Mesothelial cell of epicardium (in vitro differentiated cells): ENCODE data around the gene ANO1.

GRCh38 chr11:70077694-70078715 is at the start of gene ANO1:
Gene ANO1, plus strand, starts transcription at chr11:70078317.
- PRO-cap = no peak

- PRO-cap = no peak
Observed at GRCh38 chr11:70155280-70155864, 47.7 kb upstream of the FADD start.

DNA sequence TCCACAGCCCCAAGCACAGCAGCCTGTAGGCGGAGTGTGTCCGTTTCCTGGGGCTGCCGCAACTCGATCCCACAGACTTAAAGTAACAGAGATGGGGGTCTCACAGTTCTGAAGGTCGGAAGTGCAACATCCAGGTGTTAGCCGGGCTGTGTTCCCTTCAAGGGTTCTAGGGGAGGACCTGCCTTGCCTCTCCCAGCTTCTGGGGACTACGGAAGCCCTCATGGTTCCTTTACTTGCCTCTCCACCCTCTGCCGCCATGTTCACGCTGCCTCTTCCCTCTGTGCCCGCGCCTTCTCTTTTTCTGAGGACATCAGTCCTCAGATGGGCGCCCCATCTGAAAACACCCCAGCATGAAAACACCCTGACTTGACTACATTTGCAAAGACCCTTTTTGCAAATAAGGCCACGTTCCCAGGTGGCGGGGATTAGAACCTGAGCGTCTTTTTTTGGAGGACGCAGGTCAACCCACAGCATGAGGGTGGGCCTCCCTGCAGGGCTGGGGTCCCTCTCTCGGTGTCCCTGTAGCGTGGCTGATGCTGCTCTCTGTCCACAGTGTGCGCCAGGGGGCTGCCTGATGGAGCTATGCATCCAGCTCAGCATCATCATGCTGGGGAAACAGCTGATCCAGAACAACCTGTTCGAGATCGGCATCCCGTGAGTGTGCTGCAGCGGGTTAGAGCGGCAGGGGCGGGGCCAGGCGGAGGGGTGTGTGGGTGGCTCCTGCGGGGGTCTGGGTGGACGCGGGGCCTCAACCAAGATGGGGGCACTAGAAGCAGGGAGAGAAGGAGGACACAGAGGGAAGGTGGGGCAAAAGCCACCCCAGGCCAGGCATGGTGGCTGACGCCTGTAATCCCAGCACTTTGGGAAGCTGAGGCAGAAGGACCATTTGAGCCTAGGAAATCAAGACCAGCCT is 37.9 kb upstream of the FADD start:
- PRO-cap = no peak

DNA sequence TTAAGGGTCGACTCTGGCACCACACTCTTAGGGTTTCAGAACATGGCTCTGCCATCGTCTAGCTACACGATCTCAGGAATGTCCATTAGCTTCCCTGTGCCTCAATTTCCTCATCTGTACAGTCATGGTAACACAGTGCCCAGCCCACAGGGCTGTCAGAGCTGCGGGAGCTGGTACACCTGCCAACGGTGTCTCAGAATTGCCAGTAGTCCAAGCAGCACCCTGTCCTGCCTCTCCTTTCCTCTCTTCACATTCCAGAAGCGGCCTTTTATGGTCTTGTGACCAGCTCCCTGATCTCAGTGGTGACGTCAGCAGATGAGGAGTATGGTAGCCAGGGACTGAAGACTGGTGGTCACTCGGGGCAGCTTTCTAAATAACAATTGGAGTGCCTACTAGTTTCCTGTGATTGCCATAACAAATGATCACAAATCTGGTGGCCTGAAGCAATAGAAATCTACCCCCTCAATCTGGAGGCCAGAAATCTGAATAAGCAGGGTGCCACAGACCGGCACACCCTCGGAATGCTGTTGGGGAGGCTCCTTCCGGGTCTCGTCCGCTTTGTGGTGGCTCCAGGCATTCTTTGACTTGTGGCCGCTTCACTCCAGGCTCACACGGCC is 2.0 kb downstream of the FADD start:
- PRO-cap = no peak

- PRO-cap = no peak
Observed at GRCh38 chr11:70230863-70231525, 27.9 kb downstream of the FADD start.

DNA sequence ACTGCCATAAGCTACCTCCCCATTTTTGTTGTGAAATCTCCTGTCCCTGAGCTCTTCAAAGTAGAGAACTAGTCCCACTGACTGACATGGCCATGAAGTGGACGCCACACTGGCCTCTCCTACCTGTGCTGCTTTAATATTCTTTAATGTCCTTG is 56.4 kb downstream of the PPFIA1 start:
- PRO-cap = no peak

- PRO-cap = no peak
Observed at GRCh38 chr11:70456226-70456803, 58.0 kb downstream of the CTTN start.

DNA sequence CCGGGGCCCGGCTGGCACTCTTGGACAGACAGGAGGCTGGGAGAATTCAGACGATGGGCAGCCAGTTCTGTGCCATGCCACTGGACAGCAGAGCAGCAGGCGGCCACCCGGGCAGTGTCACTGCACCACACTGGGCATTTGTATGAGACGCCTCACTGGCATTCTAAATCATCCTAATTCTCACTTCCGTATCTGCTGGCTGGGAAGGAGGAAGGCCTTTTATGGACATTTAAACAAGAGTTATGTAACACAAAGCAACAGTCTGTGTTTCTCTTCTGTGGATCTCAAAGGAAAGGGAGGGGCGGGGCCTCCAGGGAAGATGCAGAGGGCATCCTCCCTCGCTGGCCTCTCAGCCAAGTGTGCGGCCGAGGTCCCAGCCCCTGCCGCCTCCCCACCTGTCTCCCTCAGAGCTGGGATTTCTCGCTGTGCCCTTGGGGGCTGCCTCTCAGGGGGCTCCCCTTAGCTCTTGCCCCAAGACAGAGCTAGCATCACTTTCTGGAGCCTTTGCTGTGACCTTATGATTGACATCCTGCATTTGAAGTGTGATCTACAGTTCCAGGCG is 350.2 kb downstream of the SHANK2 start:
- PRO-cap = no peak

GRCh38 chr11:70908134-70908714 is 344.2 kb downstream of the SHANK2 start:
- PRO-cap = no peak

DNA sequence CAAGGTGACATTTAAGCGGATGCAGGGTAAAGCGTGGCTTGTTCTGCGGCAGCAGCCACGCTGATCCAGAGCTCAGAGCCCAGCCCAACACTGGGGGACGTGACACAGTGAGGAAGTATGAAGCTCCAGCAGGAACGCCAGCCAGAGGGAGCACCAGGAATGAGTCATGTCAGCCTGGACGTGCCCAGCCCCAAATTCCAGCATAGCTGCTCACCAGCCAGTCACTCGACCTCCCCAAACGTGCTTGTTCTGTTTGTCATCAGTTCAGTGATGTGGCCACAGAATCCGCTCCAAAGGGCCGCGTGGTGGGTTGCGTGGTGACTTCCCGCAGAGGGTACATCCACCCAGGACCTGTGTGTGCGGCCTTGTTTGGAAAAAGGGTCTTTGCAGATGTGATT is 47.0 kb upstream of the SHANK2 start:
- PRO-cap = no peak

DNA sequence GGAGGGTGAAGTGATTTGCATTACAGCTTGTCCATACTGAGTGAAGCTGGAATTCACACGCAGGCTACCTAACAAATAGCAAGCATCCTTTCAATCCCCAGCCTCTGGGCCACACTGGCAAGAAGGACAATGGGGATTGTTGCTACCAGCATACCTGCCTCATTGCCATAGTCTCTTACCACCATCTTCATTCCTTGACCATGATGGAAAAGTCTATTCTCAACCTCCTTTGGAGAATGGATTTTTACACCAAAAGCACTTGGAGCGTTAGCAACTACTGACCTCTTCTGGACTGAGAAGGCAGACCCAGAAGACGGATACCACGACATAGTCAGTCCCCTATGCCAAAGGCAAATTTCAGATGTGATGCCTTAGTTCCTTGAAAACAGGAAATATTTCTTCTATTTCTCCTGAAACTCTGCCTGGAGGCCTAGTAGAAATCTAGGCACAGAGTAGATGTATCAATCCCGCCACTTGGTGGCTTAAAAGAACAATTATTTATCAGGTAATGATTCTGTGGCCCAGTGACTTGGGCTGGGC is 75.5 kb downstream of the DHCR7 start:
- PRO-cap = no peak

GRCh38 chr11:71429024-71429632 is 19.1 kb downstream of the DHCR7 start:
- PRO-cap = no peak

DNA sequence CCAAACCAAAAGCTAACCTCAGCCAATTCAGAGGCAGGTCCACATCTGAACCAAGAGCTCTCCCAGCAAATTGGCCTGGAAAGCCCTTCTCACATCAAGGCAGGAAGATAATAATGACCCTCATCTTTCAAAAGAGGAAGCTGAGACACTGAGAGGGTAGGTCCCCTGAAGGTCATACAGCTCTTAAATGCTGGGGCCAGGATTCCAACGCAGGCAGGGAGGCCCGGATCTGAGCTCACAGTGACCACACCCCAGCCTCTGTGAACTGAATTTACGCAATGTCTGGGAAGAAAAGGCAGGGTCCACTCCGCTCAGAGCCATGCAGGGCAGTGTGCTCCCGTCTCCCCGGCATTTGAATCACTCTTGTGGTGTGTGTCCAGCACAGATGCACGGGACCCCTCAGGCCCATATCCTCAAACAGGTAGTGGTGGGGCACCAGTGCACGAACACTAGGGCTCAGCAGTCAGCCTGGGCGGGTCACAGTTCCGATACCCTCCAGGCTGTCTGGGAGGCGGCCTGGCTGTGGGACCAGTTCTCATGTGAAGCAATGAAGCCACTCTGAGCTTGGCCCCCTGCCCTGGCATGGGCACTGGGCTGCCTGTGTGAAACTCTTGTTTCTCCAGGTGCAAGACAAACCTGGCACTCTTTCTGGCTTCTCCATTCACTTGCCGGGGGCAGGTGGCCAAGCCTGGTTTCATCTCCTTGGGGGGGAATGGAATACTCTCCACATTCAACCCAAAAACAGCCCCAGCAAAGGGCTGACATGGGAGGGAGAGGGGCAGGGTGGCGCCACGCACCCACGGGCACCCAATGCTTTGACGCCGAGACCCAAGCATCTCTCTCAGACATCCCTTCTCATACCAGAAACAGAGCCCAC is 14.5 kb downstream of the DHCR7 start:
- PRO-cap = no peak

- PRO-cap = no peak
Observed at GRCh38 chr11:71453332-71453859, 393 bp downstream of the NADSYN1 start.

DNA sequence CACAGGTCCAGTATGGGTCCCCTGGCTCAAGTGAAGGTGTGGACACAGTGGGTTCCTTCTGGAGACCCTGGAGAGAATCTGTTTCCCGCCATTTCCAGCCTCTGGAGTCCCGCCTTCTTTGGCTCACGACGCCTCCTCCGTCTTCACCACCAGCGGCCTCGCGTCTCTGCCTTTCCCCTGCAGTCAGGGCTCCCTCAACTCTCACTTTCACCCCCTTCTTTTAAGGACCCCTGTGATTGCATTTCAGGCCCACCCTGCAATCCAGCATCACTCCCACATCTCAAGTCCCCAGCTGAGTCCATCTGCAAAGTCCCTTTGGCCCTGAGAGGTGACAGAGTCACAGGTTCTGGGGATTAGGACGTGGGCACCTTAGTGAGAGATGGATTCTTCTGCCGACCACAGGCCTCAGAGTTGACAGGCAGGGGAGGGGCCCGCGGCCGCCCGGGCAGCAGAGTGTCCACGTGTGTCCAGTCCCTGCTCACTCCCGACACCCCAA is 37.0 kb upstream of the KRTAP5-7 start:
- PRO-cap = no peak

GRCh38 chr11:71589591-71589790 is 6.8 kb upstream of the KRTAP5-11 start:
- PRO-cap = no peak

- PRO-cap = no peak
Observed at GRCh38 chr11:71786932-71787434, 46.0 kb upstream of the DEFB108B start.

- PRO-cap = no peak
Observed at GRCh38 chr11:71893856-71894577, 15.8 kb downstream of the DEFB131B start.

DNA sequence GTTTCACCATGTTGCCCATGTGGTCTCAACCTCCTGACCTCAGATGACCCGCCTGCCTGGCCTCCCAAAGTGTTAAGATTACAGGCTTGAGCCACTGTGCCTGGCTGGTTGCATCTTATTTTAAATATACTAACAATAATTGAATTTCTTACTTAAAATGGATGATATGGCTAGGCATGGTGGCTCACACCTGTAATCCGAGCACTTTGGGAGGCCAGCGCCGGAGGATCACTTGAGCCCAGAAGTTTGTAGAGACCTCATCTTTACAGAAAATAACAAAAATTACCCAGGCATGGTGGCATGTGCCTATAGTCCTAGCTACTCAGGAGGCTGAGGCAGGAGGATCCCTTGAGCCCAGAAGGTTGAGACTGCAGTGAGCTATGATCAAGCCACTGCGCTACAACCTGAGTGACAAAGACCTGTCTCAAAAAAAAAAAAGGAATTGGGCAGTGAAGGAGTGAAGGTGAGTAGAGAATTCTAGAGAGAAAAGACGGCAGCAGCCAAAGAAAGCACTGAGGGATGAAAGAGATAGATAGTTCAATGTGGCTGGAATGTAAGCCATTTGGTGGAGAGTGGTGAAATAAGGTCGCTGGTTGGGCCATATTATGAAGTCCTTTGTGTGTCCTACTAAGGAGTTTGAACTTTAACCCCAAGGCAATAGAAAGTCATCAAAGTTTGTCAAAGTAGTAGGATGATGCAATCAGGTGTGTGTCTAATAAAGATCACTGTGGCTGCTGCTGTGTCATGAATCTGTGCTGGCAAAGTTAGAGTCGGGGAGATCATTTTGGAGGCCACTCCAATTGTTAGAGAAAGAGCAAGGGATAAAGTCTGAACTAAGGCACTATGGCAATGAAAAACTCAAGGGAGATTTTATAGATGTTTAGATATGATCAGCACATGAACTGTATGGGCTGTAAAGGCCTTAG is 18.5 kb downstream of the RNF121 start:
- PRO-cap = no peak

- PRO-cap = no peak
Observed at GRCh38 chr11:72001155-72001851, 2.6 kb downstream of the IL18BP start.